Measurements from ENCODE around the genes KRTAP5-8, XNDC1N, RNF121 and P2RY2.

- PRO-cap = no peak
- RRBS = 90% methylated on average over 2 of the region's 59 CpGs
These were observed 13.0 kb downstream of the DHCR7 start for GRCh38 chr11:71434686-71436005.

DNA sequence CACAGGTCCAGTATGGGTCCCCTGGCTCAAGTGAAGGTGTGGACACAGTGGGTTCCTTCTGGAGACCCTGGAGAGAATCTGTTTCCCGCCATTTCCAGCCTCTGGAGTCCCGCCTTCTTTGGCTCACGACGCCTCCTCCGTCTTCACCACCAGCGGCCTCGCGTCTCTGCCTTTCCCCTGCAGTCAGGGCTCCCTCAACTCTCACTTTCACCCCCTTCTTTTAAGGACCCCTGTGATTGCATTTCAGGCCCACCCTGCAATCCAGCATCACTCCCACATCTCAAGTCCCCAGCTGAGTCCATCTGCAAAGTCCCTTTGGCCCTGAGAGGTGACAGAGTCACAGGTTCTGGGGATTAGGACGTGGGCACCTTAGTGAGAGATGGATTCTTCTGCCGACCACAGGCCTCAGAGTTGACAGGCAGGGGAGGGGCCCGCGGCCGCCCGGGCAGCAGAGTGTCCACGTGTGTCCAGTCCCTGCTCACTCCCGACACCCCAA lies 37.0 kb upstream of the KRTAP5-7 start:
- PRO-cap = no peak
- RRBS = no CpG with 5 or more reads among the region's 16 CpGs

- PRO-cap = no peak
- RRBS = no CpG with 5 or more reads among the region's 15 CpGs
These were observed 28.1 kb upstream of the KRTAP5-7 start for GRCh38 chr11:71499020-71499402.

DNA sequence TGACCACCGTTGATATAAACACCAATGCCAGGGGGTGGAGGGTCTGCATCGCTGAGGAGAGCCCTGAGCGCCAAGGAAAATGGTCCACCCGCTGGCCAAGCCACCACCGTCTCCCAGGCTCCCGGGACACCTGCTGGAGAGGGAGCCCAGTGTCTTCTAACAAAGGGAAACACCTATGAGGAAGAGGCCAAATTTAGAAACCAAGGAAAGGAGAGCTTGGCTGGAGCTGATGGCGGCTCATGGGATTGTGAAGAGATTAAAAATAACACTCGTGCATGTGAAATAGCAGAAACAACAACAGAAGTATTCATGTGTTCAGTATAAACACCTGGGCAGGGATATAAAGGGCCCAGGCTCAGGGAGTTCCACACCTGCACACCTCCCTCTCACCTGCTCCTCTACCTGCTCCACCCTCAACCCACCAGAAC lies at the start of gene KRTAP5-8:
TSS of gene KRTAP5-8 (plus strand) at position 399 of the 428 bp plus-strand sequence.
- PRO-cap = no peak
- RRBS = no CpG with 5 or more reads among the region's 8 CpGs

GRCh38 chr11:71745611-71746138 lies 87.3 kb upstream of the DEFB108B start:
- PRO-cap = no peak
- RRBS = no CpG with 5 or more reads among the region's 14 CpGs

DNA sequence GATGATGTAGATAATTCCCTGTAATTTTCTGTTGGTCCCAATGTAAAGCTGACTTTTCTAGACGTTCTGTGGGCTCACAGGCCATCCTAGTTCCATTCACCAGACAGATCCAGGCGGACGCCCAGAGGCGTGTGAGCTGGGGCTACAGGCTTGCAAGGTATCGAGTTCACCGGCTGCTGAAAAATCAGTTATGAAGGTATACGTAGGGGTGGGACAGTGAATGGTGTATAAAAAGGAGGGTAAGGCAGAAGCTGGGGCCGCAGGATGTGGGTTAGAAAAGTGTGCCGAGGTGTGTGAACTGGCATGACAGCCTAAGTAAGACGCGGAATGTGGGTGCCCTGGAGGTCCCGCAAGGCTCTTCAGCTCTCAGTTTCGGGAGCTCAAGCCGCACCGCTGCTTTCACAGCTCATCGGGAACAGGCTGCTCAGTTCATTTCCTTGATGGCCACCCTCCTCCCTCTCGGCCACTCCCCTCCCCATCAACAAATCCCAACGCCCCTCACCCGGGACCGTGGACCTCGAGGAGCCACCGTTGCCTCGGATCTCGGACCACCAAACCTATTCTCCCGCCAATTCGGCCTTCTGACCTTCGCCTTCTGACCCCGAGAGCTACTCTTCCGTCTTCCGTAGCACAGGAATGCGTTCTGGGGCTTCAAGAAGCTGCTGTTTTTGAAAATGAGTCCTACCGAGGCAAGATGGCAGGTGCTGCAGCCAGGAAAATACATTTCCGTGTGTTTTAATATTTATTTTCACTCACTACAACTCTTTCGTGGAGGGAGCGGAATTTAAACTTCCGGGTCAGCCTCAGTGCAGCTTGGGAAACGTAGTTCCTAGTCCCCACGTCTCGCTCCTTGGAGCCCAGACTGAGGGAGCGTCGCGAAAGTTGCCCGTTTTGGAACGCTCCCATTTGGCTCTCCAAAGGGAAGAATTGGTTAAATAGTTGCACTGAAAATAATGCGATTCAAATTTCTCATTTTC lies at the start of gene XNDC1N:
TSS of gene XNDC1N (minus strand) at position 732 of the 977 bp plus-strand sequence.
- PRO-cap = unidirectional peak, minus-strand start at position 583 of the sequence
- RRBS = no CpG with 5 or more reads among the region's 45 CpGs

DNA sequence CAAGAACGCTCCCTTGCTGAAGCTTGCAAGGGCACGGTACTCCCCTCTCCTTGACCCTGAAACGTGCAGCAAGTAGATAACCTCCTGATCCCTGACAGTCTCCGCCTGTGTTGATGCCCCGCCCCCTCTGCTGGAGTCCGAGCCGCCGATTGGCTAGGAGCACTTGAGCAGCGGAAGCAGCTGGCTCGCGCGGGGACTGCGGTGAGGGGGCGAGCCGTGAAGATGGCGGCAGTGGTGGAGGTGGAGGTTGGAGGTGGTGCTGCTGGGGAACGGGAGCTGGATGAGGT lies at the start of gene RNF121:
TSS of gene RNF121 (plus strand) at position 207 of the 287 bp plus-strand sequence.
- PRO-cap = unidirectional peak, plus-strand start at position 195 of the sequence
- RRBS = no CpG with 5 or more reads among the region's 17 CpGs

DNA sequence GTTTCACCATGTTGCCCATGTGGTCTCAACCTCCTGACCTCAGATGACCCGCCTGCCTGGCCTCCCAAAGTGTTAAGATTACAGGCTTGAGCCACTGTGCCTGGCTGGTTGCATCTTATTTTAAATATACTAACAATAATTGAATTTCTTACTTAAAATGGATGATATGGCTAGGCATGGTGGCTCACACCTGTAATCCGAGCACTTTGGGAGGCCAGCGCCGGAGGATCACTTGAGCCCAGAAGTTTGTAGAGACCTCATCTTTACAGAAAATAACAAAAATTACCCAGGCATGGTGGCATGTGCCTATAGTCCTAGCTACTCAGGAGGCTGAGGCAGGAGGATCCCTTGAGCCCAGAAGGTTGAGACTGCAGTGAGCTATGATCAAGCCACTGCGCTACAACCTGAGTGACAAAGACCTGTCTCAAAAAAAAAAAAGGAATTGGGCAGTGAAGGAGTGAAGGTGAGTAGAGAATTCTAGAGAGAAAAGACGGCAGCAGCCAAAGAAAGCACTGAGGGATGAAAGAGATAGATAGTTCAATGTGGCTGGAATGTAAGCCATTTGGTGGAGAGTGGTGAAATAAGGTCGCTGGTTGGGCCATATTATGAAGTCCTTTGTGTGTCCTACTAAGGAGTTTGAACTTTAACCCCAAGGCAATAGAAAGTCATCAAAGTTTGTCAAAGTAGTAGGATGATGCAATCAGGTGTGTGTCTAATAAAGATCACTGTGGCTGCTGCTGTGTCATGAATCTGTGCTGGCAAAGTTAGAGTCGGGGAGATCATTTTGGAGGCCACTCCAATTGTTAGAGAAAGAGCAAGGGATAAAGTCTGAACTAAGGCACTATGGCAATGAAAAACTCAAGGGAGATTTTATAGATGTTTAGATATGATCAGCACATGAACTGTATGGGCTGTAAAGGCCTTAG lies 18.5 kb downstream of the RNF121 start:
- PRO-cap = no peak
- RRBS = no CpG with 5 or more reads among the region's 8 CpGs

DNA sequence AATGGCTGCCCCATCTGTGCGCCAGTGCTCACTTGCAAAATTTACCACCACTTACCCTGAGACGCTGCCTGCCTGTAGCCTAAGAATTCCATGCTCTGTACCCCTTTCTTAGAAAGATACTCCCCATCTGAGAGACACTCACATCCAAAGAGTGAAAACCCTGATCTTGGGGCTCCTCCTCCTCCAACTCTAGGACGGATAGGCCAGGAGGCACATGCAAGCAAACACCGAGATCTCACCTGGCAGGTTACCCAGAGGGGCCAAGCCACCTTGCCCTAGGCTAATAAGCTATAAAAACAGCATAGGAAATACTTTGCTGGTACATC lies 40.7 kb downstream of the NUMA1 start:
- PRO-cap = no peak
- RRBS = no CpG with 5 or more reads among the region's 4 CpGs

GRCh38 chr11:72085766-72086357 lies 5.2 kb downstream of the LRRC51 start:
- PRO-cap = no peak
- RRBS = no CpG with 5 or more reads among the region's 2 CpGs

DNA sequence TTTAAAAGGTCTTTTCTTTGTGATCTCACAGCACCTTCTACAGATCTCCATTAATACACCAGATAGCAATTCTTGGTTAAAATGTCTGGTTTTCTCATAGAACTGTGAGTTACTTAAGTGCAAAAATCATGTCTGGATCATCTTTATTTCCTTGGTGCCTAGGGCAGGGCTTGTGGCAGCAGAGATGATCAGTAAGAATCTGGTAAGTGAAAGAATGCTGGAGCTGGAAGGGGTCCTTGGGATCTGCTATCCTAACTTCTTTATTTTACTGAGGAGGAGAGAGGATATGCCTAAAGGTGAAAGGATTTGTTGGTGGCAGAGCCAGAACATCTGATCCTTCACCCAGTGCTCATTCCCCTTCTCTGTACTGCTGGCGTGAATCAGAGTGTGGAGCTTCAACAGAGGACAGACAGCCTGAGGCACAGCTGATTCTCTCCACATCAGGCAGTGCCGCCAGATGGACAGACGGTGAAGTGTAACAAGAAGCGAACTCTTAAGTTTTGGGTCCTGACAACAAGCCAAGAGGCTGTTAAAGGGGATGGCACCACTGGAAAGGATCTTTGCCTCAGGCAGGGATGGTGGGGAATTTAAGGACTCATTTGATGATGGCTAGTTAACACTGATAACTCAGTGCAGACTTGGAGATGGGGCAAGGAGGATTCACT lies 81.6 kb downstream of the CLPB start:
- PRO-cap = no peak
- RRBS = no CpG with 5 or more reads among the region's 4 CpGs

GRCh38 chr11:72481470-72481895 lies 47.2 kb upstream of the CLPB start:
- PRO-cap = no peak
- RRBS = no CpG with 5 or more reads among the region's 2 CpGs

DNA sequence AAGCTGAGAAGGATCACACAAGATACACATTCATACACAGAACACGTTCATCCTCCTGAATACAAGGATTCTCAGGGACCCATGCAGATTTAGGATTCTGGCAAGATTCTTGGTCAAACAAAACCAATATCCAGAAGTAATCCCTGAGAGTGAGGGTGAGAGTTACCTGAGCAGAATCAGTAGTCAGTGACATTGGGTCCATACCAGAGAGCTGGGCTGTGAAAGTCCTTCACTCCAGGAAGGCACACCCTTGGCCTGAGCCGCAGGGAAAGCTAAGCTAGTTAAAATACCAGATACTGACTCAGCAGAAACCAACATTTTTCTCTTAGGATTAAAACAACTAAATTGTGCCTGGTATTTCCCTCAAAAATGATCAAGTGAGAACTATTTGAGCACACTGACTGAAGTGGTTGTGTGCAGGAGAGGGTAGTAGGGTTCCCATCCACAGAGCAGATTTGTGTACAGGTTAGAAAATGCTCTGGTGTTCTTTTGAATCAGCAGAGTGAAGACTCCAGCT lies 100.5 kb upstream of the CLPB start:
- PRO-cap = no peak
- RRBS = no CpG with 5 or more reads among the region's 2 CpGs

GRCh38 chr11:72590169-72590564 lies 84.1 kb downstream of the PDE2A start:
- PRO-cap = no peak
- RRBS = 7% methylated on average over 15 of the region's 39 CpGs

DNA sequence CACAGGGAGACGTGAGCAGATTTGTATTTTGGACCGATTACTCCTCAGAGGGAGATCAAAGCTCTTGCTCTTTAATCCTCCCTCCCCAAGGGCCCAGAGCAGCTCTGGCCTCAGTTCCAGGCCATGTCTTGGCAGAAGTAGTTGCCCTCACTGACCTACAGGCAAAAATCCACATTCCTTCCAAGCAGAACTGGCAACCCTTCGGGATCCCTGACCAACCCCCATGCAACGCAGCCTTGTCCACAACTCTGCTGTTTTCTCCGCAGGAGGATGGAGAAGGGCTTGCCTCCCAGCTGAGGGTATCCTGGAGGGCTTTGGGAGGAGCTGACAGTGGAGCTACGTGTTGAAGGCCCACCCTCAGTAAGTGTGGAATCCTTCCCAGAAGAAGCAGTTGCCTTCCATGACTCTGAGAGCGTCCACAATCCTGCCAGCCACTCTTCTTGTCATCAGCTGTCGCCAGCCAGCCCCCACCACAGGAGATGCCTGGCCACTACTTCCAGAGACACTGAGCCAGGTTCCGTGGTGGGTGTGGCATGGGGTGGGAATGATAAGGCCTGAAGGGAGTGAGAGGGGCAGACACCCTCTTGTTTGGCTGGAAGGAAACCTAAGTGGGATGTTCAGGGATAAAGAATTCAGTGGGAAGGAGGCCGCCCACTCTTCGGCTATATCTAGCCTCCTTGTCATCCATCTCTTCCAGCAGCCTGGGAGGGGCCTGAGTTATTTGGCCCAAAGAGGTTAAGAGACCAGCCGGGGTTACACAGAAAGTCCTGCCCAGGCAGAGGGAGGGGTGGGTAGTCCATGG lies 68.0 kb downstream of the PDE2A start:
- PRO-cap = no peak
- RRBS = no CpG with 5 or more reads among the region's 12 CpGs

GRCh38 chr11:72684901-72685800 lies 10.9 kb upstream of the PDE2A start:
- PRO-cap = no peak
- RRBS = 85% methylated on average over 4 of the region's 18 CpGs

DNA sequence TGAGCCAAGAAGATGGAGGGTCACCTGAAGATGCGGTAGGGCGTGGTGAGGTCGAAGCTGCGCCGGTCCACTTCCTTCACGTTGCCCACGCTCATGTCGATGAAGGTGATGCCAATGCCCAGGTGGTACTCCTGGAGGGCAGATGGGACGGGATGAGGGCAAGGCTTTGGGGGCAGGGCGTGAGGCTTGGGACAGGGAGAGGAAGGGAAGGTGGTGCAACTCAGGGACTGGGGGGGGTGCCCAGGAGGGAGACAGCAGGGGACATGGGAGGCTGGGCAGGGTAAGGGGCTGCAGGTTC lies 35.6 kb upstream of the PDE2A start:
- PRO-cap = no peak
- RRBS = 98% methylated on average over 5 of the region's 10 CpGs

DNA sequence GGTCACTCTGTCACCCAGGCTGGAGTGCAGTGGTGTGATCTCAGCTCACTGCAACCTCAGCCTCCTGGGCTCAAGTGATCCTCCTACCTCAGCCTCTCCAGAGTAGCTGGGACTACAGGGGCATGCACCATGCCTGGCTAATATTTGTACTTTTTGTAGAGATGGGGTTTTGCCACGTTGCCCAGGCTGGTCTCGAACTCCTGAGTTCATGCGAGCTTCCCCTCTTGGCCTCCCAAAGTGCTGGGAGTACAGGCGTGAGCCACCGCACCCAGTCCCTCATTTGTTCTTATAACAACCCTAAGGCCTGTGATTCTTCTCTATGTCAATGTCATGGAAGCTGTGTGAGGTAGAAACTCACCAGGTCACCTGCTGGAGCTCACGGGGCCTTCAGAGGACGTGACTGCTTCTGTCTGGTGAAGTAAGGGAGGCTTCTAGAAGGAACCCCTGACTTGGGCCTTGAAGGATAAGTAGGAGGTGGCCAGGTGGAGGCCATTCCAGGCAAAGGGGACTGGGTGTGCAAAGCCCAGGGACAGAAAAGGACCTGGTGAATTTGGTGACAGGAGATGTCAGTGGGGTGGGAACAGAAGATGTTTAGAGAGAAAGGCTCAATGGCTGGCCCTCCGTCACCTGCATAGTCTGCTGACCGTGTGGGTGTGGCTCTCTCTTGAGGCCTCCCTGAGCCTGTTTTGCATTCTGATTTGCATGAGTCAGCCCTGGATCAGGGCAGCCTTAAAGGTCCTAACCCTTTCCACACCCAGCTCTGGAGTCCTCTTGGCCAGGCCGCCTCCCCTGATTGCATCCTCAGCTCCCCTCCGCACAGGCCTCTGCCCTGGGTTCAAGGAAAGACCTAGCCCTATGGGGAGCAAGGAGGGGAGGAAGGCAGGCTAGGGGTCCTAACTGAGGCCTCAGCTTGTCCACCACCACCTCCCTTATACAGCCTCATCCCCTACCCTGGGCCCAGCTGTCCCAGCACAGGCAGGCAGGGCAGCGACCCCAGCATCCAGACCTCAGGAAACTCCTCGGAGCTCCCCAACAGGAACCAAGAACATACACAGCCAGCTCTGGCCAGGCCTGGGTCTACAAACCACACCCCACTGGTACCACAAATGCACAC lies 14.2 kb downstream of the ARAP1 start:
- PRO-cap = no peak
- RRBS = no CpG with 5 or more reads among the region's 13 CpGs

GRCh38 chr11:73140496-73141027 lies 1.6 kb downstream of the FCHSD2 start:
- PRO-cap = unidirectional peak, plus-strand start at chr11:73140769
- RRBS = 4% methylated on average over 10 of the region's 21 CpGs

DNA sequence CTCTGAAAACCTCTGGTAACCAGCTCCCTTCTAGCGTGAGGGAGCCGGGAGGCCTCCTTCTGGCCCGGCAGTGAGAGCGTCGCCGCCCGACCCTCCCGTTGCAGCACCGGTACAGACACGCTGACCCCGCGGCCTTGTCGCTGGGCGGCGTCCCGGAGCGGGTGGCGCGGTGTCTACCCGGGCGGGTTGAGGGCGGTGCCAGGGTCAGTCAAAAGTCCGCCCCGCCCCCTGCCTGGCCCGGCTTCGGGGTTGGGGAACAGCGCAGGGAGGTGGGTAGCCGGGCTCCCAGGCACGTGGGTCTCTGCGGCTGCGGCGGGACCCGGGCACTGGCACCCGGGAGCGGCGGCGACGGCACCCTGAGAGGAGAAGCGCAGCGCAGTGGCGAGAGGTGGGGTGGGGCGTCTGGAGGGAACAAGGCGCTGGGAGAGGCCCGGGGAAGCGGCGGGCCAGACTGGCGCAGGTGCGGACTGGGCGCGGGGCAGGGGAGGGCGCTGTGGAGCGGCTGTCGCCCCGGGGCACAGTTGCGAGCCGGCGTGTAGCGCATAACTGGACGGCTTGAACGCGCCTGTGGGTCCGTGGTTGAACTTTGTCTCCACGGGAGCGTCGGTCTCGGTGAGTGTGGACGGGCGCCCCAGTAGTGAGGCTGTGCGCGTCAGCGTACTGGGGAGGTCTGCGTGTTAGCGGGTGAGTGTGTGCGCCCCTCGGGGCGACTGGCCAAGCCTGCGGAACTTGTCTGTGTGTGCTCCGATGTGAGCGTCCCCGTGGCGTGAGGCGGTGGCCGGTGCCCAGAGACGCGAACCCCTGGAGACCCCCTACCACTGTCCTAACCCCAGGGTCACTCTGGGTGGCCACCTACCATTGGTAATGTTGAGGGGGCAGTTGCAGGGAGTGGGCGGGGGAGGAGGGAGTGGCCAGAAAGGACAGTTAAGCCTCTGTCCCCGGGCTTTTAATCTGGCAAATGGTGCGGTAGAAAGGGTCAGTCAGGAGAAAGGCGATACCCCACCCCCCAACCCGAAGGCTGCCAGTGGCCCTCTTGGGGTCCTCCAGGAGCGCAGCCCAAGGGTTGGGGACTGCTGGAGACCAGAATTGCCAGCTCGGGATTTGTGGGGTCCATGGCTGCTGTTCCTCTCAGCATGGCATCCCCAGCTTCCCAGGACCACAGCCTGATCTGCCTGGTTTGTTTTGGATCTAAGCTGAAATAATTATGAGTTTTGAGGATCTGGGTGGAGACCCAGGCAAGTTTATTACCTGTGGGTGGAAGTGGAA lies at the start of gene P2RY2:
TSS of gene P2RY2 (plus strand) at position 237 of the 1,266 bp plus-strand sequence.
- PRO-cap = bidirectional peak, plus-strand start at position 240 of the sequence, minus-strand start at position 111 of the sequence
- RRBS = 5% methylated on average over 44 of the region's 92 CpGs

Data from kidney (tissue), 2 donors.